Cardiac septum (tissue), 1 donor: ENCODE data around the genes OR7C2, AKAP8, AKAP8L and CYP4F12.

DNA sequence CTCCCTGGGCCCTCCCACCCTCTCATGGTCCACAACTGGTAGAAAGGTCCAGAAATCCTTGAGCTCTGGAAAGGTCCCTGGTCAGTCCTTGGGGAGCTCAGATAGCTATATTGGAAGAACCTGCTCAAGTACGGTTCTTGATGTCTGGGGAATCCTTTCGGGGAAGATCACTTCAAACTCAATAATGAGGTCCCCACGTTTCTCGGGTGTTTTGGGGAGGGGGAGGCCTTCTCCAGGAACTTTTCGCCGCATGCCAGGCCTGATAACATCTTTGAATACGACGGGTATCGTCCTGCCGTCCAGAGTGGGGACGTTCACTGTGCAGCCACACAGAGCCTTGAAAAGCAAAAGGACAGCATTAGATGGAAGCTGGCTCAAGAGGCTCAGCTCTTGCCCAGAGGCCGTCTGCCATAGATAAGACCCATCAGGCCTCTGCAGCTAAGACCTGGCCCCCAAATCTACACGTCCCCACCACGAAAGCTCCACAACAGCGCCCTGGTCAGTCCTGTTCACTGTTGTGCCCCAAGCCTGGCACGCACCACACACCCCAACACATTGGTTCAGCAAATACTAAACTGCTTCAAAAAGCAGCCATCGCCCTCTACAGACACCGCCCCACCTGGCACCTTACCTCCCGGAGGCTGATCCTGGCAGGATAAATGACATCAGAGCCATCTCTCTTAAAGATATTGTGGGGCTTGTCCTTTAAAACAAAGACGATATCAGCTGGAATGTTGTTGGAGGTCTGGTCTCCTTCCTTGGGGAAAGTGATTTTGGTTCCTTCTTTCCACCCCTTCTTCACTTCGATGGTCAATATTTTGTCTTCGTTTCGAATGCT, 2.1 kb downstream of the DNAJB1 start:
- PRO-cap = unidirectional peak, plus-strand start at position 100 of the sequence

- PRO-cap = no peak
Measured at GRCh38 chr19:14519746-14520372, 1.7 kb upstream of the DNAJB1 start.

DNA sequence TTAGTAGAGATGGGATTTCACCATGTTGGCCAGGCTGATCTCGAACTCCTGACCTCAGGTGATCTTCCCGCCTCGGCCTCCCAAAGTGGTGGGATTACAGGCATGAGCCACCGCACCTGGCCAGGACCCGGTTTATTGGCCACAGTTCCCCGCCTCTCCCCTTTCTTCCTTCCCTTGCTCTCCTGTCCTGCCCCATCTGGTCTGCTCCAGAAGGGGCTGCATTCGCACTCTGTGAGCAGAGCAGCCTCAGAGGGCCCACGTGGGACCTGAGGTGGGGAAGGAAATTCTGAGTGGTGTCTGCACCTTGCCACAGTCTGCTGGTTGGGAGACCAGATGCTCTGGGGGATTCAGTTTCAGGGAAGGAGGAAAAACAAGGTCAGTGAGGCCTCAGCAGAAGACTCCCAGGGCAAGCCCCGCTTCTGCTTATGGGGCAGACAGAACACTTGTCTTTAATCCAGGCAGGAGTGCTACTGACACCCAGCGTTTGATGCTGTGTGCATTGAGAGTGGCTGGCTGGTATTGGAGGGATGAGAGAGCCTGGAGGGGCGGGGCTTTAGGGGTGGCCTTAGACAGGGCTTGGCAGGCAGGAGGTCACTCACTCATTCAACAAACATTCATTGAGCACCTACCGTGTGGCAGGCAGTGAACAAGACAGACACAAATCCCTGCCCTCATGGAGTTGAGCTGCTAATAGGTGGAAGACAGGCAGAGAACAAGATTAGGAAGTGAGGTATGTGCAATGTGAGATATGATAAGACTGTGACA, 5.0 kb upstream of the CLEC17A start:
- PRO-cap = no peak

DNA sequence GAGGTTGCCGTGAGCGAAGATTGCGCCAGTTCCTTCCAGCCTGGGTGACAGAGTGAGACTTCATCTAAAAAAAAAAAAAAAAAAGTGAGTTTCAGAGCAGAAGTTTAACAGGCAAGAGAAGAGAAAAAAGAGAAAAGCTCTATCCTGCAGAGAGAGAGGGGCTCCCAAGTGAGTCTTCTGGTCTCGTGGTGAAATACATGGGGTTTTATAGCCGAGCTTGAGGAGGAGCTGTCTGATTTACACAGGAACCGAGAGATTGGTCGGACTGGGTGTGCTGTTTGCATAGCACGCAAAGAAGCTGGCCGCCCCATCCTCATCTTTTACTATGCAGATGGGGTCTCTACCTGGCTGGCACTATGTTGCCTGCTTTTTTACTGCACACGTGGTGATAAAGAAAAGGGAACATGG, 1.4 kb upstream of the ADGRE3 start:
- PRO-cap = no peak

DNA sequence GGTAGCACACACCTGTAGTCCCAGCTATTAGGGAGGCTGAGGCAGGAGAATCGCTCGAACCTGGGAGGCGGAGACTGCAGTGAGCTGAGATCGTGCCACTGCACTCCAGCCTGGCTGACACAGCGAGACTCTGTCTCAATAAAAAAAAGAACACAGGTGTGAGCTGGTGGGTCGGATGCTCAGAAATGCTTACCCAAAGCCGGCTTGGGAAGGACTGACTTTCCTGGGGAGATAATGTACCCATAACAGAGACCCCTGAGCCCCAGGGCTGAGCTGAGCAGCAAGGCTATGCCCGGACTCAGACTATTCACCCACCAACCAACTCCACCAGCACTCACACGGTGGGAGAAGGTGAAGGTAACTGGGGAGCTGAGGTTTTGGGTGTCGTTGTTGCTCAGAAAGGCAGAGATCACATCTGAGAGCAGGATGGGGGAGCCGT, 23.0 kb downstream of the ADGRE2 start:
- PRO-cap = no peak

- PRO-cap = no peak
Measured at GRCh38 chr19:14941258-14941608, at the start of gene OR7C2. TSS of gene OR7C2 (plus strand) at chr19:14941489.

DNA sequence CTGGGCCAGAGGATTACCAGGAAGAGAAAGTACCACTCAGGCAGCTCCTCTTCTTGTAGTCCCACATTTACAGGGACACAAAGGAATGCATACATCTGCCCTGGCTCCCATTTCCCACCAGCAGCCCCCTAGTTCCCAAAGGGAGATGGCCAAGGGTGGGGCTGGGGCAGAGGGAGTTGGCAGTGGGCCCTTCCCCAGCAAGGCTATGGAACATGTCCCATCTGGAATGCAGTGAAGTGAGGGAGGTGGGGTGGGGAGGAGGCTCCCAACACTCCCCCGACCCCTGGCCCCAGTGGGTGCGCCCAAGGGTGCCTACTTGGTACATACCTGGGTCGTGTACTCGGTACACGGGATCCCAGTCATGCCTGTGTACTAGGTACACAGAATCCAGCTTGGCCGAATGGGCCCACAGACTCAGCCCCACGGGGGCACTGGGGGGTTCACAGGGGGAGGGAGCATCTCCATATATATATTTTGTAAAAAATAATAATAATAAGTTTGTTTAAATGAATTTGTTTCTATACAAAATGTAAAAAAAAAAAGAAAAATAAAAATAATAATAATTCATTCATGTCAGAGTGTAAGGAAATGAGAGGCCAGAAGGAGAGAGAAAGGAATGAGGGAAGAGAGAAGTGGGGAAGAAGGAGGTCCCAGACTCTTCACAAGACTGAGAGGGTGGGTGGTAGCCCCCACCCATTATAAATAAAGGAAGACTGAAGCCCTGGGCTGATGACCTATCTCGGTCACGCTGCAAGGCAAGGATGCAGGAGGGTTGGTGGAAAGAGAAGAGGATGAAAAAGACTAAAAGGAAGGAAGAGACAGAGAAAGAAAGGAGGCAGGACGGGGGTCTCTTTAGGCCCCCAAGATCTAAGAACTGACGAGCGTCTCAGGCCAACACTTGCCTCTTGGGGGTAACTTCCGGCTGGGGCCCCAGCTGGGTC, 34.5 kb upstream of the ILVBL start:
- PRO-cap = no peak

GRCh38 chr19:15219965-15220249, 12.3 kb downstream of the EPHX3 start:
- PRO-cap = bidirectional peak, plus-strand start at chr19:15220163, minus-strand start at chr19:15220066

- PRO-cap = bidirectional peak, plus-strand start at chr19:15221023, minus-strand start at chr19:15220963
Measured at GRCh38 chr19:15220865-15221294, 11.4 kb downstream of the EPHX3 start.

DNA sequence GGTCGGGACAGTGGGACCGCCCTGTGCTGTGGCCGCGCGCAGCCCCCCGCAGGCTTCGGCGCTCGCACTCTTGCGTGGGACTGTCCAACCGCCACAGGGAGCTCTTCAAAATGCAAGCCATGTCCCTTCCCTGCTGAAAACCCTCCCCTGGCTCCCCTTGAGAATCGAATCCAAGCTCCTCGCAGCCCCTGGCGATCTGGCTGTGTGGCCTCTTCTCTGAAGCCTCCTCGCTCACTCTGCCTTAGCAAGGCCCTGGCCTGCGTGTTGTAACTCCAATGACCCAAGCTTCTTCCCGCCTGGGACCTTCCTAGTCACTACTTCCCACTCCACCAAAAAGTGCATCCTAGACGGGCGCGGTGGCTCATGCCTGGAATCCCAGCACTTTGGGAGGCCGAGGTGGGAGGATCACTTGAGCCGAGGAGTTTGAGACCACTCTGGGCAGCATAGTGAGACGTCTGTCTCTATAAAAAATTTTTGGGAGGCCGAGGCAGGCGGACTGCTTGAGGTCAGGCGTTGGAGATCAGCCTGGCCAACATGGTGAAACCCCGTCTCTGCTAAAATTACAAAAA, 8.2 kb downstream of the EPHX3 start:
- PRO-cap = bidirectional peak, plus-strand start at position 332 of the sequence, minus-strand start at position 238 of the sequence

DNA sequence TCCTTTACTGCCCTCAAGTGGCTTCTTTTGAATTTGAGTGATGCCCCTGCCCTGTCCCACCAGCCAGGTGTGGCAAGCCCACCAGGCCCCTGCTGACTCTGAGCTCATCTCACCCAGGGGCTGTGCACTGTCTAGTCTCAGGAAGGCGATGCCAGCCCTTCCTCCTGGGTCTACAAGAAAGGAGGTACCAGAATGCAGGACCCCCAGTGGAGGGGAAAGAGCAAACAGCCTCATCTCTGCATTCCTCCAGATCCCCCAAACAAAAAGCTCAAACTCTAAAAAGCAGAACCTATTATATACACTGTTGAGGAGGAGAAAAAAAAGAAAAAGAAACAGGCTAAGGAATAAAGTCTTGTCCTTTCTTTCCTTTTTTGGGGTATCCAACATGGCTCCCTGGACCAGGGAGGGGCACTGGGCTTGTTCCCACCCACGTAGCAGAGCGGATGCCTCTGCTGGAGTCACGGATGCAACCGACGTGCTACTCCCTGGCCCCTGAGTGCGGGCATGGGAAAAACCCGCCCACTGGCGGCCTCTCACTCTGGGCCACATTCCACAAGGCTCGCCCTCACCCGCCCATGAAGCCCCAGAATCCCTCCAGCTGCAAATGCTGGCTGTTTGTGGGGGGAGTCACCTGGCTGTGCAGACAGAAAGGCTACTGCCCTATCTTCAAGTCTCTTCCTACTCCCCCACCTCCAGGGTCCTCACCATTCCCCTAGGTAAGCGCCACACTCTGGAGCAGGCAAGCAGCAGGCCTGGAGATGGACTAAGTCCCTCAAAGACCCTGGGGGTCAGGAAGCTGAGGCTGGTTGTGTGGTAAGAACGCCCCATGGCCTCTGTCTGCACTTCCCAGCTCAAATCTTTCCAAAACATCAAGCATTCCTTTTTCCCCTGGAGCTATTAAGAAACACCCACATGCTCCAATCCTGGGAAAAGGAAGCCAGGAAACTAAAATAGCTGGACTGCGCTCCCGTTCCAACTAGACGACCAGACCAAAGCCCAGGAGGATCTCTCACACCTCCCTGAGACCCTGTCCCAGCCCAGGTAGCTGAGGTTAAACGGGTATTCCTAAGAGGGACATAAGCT, 17.7 kb upstream of the EPHX3 start:
- PRO-cap = bidirectional peak, plus-strand start at position 979 of the sequence, minus-strand start at position 839 of the sequence

- PRO-cap = no peak
Measured at GRCh38 chr19:15264334-15265192, 32.3 kb upstream of the EPHX3 start.

GRCh38 chr19:15281300-15281858, 49.1 kb upstream of the EPHX3 start:
- PRO-cap = no peak

DNA sequence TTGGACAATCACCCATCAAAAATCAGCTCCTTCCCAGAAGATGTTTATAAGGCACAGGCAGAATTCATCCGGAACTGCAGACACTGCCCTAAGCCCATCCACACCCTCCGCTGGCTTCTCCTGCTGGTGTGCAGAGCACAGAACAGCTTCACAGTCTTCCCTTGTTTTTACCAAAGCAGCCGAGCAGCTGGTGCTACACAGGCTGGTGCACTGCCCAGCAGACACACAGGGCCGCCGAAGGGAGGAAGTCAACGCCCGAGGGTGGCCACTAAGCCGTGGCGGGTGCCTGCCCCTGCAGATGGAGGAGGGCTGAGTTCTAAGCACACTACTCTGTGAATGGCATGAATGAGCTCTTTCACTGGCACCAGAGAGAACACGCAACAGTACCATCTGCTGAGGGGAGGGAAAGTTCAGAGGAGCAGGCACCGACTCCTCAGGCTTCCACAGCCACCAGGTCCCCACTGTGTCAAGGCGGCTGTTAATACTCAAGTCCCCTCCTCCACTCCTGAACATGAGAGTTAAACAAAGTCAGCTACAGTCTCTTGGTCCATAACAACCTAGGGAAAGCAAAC, 43.8 kb downstream of the BRD4 start:
- PRO-cap = no peak

GRCh38 chr19:15379558-15380277, at the start of gene AKAP8:
TSS of gene AKAP8 (minus strand) at chr19:15379787.
- PRO-cap = bidirectional peak, plus-strand start at chr19:15379608, minus-strand start at chr19:15379496; bidirectional peak, plus-strand start at chr19:15380067, minus-strand start at chr19:15379815

- PRO-cap = bidirectional peak, plus-strand start at chr19:15419324, minus-strand start at chr19:15418988
Measured at GRCh38 chr19:15418643-15419451, at the start of gene AKAP8L. TSS of gene AKAP8L (minus strand) at chr19:15418988.

DNA sequence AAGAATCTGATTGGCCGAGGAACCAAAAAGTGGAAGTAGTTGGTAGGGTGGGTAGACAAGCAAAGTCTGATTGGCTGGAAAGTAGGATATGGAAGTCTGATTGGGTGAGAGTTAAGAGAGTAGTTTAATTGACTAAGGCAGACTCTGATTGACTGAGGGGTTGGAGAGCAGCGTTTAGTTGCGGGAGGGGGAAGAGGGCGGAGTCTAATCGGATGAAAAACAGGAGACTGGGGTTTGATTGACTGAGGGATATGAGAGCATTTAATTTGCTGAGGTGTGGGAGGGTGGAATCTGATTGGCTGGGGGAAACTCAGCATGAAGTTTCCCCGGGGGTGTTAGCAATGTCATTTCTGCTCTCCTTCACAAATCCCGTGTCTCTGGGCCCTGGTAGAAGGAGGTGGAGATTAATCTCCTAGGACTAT, 9.3 kb upstream of the CYP4F22 start:
- PRO-cap = no peak

GRCh38 chr19:15672672-15673249, at the start of gene CYP4F12:
TSS of gene CYP4F12 (plus strand) at chr19:15673087.
- PRO-cap = bidirectional peak, plus-strand start at chr19:15673090, minus-strand start at chr19:15672944

GRCh38 chr19:15862404-15862683, 35.5 kb downstream of the CYP4F2 start:
- PRO-cap = no peak

DNA sequence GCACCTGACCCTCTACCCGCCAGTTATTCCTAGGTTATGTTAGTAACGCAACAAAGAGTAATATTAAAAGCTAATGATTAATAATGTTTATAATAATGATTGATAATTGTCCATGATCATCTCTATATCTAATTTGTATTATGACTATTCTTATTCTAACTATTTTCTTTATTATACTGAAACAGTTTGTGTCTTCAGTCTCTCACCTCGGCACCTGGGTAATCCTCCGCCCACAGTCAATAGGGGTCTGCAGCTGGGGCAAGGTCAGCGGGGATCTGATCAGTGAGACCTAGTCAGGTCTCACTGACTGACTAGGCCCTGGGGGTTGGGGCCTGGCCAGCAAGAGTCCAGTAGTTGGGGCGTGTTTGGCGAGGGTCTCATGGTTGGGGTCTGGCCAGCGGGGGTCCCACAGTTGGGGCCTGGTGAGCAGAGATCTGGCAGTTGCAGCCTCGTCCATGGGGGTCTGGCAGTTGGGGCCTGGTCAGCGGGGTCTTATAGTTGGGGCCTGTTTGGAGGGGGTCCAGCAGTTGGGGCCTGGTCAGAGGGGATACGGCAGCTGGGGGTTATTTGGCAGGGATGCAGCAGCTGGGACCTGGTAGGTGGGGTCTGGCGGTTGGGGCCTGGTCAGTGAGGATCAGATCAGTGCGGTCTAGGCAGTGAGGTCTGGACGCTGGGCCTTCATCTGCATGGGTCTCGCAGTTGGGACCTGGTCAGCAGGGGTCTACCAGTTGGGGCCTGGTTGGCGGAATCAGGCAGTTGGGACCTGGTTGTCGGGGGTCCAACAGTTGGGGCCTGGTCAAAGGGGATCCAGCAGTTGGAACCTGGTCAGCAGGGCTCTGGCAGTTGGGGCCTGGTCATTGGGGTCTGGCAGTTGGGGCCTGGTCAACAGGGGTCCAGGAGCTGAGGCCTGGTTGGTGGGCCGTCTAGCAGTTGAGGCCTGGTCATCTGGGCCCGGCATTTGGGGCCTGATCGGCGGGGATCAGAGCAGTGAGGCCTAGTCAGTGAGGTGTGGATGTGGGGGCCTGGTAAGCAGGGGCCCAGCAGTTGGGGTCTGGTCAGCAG, 61.2 kb upstream of the TPM4 start:
- PRO-cap = no peak